SK-N-DZ (cell line): ENCODE results near the genes HPRT1 and RTL8B.

DNA sequence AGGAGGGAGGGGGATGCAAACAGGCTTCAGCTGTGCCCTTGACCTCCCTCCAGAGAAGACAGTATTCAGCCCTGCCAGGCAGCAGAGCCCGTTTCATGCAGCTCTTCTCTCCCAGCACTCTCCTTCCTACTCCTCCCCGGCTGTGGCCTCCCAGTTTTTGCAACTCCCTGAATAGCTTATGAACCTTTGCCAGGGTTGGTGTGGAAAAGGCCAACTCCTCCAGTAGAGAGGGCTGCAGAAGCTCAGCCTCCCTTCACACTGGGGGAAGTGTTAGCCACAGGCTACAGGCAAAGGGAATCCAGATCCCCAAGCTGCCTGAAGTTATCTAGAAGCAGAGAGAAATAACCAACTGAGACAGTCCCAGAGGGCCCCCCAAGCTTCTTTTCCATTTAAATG lies 31.7 kb upstream of the APLN start:
RAMPAGE:
- cytosol, long total RNA = no peak
- nucleus, long total RNA = no peak

DNA sequence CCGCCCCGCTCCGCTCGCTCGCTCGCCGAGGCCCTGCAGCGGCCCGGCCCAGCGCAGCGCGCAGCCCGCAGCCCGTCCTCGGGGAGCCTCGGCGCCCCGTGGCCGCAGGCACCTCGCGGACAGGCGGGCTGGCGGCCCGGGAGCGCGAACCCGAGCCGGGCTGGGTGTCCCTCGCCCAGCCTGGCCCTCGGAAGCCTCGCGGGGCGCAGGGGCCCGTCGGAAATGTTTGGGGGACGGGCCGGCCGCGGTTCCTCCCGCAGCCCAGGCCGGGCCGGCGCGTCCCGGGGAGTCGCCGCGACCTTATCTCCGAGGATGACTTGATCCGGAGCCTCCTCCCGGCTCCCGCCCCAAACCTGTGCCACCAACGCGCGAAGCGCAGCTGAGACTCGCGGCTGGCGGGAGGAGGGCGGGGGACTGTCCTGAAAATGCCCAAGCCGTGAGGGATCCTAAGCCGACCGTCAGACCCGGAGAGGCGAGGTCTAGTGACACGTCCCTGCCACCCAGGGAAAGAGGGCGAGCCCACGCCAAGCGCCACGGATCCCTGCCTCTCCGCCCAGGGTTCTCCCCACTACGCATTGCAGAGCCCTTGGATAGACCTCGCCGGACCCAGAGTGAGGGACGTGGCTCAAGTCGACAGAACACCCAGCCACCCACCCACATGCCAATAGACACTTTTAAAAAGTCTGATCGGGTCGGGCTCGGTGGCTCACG lies 26.8 kb downstream of the UTP14A start:
RAMPAGE:
- cytosol, long total RNA = no peak
- nucleus, long total RNA = no peak

DNA sequence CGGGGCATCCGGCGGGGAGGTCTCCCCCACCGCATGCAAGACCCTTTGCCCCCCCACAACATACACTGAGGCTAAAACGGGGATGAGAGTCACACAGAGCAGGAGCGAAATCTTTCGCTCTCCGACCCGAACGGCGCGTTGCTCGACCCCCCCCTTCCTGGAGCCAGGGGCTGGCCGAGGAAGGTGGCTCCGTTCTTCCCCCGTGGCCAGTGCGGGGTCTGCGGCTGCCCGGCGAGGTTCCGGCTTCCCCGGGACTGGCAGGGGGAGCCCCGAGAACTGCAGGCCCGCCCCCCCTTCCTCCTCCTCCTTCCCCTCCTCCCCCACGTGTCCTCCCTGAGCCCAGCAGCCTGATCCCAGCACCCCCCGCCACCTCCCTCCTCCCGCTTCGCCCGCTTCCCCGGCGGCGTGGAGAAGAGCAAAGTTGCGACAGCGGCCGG lies 2.5 kb upstream of the BCORL1 start:
RAMPAGE:
- cytosol, long total RNA = no peak
- nucleus, long total RNA = no peak

RAMPAGE:
- cytosol, long total RNA = no peak
- nucleus, long total RNA = no peak
These were observed 26.2 kb downstream of the ELF4 start for GRCh38 chrX:130083842-130084807.

DNA sequence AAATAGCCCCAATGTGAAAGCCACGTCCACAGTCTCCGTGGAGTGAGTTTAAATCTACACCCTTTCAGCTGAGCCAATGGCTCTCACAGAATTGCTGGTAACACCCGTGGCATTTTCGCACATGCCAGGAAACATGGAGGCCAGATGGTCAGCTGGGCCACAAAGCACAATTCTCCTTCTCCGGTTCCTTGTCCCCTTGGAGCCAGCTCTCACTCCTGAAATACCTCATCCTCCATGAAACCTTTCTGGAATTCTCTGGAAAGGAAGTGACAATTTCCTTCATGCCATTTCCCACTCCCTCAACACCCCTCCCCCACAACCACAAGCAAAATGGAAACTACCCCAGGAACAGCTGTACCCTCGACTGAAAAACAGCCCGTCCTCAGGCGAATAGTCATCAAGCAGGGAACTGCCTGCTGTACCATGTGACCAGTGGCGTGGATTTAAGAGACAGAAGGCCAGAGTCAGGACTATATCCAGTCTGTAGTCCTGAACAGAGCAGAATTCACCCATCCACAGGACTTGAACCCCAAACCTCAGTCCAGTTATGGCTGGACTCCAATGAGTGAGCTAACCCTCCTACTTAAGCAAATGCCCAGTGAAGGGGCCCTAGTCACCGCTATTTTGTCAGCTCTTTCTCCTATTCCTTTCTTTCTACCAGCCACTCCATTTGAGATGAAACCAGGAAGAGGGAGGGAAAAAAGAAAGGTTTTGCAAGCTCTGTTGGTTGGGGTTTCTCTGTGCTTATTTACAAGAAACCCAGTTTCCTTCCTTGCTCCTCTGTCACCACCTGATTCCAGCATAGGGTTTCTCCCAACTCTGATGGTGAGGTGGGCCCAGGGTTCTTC lies 24.6 kb downstream of the ELF4 start:
RAMPAGE:
- cytosol, long total RNA = no peak
- nucleus, long total RNA = no peak

GRCh38 chrX:130095324-130096116 lies 14.8 kb downstream of the ELF4 start:
RAMPAGE:
- cytosol, long total RNA = no peak
- nucleus, long total RNA = no peak

GRCh38 chrX:130114294-130114667 lies 4.0 kb upstream of the ELF4 start:
RAMPAGE:
- cytosol, long total RNA = no peak
- nucleus, long total RNA = no peak

DNA sequence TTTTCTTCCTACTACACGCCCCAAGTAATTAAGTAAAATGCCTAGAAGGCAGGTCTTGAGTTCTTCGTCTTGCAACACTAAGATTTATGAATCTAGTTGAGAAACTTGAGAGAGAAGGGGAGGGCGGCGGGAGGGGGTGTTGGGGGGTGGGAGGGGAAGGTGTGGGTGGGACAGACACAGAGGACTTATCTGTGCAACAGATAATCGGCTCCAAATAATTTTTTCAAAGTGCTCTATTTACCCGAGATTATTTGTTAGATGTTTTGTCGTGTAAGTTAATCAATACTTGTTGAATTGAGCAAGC lies 2.9 kb downstream of the RAP2C start:
RAMPAGE:
- cytosol, long total RNA = no peak
- nucleus, long total RNA = no peak

DNA sequence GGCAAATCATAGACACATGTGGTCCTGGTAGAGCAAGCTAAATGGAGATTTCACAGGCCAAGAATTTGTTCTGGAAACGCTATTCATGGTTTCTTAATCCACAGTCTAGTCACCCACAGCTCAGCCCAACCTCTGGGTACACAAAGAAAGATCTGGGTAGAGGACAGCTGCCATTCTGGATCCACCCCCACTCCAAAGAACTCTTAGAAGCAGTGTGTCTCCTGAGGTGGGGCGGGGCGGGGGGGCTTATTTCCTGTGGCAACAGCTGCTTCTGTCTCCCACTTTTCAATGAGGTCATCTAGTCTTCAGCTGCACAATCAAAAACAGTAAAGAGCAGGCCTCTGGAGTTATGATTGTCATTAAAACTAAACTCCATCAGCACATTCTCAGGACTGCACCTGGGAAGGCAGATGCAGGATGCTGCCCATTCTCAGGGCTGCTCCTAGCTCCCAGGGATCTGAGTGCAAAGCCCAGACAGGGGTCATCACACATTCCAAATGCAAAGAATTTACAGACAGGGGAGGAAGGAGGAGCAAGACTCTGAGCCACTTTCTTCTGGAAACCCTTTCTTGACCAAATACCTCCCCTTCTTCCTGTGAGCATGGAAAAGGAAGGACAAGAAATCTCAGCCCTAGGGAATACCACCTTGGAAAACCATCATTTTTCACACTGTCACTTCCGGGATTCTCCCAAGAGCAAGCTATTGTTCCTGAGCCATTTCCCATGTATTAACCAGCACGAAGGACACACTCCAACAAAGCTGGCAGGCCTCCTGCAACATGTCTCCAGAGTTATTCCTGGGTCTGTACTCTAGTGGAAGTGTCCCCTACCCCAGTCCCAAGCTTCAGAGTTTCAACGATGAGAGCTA lies 207.2 kb downstream of the HS6ST2 start:
RAMPAGE:
- cytosol, long total RNA = no peak
- nucleus, long total RNA = no peak

DNA sequence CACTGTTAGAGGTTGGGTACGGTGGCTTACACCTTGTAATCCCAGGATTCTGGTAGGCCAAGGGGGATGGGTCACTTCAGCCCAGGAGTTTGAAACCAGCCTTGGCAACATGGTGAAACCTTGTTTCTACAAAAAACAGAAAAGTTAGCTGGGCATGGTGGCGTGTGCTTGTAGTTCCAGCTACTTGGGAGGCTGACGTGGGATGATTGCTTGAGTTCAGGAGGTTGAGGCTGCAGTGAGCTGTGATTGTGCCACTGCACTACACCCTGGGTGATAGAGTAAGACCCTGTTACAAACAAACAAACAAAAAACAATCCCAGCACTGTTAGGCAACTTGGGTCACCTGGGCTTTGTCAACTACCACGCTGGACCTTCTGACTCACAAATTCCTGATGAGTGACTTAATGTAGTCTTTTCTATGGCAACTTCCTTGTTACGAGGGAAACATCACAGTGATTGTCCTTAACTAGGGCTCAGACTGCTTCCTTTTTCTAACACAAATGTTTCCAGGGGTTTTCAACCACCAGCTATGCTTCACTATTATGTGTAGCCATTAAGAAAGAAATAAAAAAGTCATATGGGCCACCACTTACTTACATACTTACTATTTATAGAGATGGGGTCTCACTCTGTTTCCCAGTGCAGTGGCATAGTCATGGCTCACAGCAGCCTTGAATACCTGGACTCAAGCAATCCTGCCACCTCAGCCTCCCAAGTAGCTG lies 128.8 kb upstream of the GPC4 start:
RAMPAGE:
- cytosol, long total RNA = no peak
- nucleus, long total RNA = no peak

DNA sequence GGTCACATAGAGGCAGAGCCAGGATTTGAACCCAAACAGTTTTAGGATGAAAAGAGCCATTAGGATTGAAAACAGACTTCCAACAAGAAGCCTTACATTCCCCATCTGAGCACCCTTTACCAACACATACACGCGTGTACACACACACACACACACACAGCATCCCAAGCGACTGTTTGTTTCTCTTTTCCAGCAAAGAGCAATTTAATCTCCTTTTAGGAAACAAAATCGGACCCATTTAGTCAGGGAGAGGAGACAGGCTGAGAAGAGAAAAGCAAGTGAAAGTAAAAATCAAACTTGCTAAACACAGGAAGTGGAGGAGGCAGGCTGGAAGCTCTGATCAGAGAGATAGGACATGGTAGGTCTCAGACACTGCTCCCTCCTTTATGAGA lies 62.4 kb downstream of the GPC3 start:
RAMPAGE:
- cytosol, long total RNA = no peak
- nucleus, long total RNA = no peak

DNA sequence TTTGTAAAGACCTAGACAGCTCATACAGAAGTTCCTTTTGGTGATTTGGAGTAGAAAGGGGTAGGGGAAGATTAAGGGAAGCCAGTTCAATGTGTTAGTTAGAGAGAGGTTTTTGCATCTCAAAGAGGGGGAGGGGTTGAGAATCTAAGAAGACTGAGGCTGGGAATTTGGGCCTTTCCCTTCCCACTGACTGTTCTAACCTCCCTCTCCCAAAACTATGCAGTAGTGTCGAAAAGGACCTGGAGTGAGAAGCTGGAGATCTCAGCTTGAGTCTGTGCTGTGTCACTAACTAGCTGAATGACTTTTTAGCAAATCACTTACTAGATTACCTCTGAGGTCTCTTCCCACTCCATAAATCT lies 55.7 kb upstream of the CCDC160 start:
RAMPAGE:
- cytosol, long total RNA = no peak
- nucleus, long total RNA = no peak

DNA sequence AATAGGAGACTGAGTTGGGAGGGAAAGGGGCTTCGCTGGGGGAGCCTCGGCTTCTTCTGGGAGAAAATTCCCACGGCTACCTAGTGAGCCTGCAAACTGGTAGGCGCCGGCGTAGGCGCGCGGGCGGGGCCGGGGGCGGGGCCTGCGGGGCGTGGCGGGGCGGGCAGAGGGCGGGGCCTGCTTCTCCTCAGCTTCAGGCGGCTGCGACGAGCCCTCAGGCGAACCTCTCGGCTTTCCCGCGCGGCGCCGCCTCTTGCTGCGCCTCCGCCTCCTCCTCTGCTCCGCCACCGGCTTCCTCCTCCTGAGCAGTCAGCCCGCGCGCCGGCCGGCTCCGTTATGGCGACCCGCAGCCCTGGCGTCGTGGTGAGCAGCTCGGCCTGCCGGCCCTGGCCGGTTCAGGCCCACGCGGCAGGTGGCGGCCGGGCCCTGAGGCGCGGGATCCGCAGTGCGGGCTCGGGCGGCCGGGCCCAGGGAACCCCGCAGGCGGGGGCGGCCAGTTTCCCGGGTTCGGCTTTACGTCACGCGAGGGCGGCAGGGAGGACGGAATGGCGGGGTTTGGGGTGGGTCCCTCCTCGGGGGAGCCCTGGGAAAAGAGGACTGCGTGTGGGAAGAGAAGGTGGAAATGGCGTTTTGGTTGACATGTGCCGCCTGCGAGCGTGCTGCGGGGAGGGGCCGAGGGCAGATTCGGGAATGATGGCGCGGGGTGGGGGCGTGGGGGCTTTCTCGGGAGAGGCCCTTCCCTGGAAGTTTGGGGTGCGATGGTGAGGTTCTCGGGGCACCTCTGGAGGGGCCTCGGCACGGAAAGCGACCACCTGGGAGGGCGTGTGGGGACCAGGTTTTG lies at the start of gene HPRT1:
TSS of gene HPRT1 (plus strand) at position 190 of the 841 bp plus-strand sequence.
RAMPAGE:
- cytosol, long total RNA = start-site peak on the plus strand centred at position 264 of the sequence, 97 bp wide, 42 and 312 reads in 2 replicates
- nucleus, long total RNA = no peak

RAMPAGE:
- cytosol, long total RNA = no peak
- nucleus, long total RNA = no peak
These were observed 13.2 kb downstream of the HPRT1 start for GRCh38 chrX:134473138-134473641.

GRCh38 chrX:134764180-134764547 lies 32.8 kb downstream of the PABIR2 start:
RAMPAGE:
- cytosol, long total RNA = no peak
- nucleus, long total RNA = no peak

DNA sequence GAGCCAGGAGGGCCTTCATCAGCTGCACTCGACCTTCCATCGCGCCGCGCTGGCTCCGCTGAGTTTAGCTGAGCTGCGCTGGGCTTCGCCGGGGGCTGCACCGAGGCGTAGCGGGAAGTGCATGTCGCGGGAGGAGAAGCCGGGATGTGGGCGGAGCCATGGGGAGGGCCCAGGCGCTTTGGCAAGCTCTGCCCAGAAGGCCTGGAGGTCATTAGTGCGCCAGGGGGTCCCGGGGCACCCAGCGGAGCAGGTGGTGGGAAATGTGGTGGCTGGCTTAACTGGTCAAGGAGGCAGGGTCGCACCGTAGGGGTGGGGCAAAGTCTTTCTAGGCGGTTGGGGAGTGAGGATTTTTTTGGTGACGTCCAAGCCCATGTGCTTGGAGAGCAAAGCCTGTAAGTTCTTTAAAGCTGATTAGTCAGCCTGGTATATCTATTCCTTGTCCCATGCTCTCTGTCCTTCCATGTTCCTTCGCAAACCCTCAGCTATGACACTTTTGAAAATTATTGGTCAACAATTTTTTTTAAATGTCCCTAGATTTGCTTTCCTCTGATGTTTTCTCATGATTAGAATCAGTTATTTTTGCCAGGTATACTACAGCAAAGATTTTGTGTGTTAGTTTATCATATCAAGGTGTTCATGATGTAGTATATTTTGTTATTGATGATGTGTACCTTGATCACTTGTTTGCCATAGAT lies at the start of gene RTL8B:
TSS of gene RTL8B (minus strand) at position 123 of the 695 bp plus-strand sequence.
RAMPAGE:
- cytosol, long total RNA = no peak
- nucleus, long total RNA = no peak

RAMPAGE:
- cytosol, long total RNA = no peak
- nucleus, long total RNA = no peak
These were observed 22.9 kb upstream of the ETDC start for GRCh38 chrX:135286198-135286882.

DNA sequence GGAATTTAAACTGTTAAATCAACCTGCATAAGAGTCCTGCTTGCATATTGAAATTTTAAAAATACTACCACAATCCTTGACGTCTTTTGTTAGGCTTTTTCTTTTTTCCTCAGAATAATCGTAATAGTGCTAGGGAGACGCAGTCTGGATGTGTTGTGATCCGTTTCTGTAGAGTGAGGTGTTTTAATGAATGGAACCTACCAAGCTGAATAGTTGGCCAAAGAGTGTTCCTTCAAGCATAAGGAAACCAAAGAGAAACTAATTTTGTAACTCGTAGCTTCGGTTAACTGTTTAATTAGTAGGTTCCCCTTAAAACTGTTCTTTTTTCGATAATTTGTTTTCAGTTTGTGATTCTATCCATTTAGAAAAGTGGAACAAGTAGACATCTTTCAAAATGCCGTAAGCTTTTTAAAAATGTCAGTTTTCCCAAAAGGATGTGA lies 2.0 kb downstream of the INTS6L start:
RAMPAGE:
- cytosol, long total RNA = no peak
- nucleus, long total RNA = no peak

RAMPAGE:
- cytosol, long total RNA = no peak
- nucleus, long total RNA = no peak
These were observed 52.1 kb downstream of the INTS6L start for GRCh38 chrX:135572499-135573099.

DNA sequence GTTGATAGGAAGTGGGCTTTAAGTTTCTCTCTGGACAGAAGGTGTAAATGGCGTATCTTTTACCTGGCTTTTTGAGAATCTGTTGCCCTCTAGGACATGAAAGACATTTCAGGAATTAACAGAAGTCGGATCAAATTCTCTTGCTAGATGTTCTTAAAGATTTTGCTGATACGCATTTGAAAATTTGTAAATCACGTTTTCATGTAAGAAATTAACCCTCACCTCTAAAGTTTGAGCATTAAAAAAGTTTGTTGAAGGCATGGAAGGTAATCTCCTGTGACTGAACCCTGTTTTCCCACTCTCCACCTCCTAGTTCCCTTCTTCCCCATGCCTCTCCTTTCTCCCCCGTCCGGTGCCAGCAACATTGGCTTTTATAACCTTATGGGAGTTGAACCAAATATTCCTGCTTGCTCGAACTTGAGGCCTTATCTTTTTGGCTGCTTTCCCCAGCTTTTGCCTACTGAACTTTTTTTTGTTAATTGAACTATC lies 46.8 kb upstream of the FHL1 start:
RAMPAGE:
- cytosol, long total RNA = no peak
- nucleus, long total RNA = no peak